ENCODE results near the genes RGN and ZNF182.

DNA sequence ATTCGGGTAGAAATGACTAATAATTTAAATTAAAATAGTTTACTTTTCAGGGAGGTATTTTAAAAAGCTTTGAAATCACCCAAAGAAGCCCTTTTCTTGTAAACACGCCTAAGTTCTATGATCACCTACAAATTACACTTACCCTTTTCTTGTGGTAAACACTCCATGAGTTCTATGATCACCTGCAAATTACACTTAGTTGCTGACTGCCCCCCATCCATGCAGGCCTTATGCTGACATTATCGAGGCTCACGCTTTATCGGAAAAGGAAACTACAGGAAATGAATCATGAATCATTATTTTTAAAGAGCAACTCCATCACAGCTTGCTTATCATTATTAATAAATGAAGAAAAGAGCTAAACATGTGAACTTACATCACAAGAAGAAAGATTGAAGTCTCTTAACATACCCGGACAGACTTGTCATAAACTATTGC is 168.8 kb upstream of the PPP1R2C start:
- PRO-cap: no peak

GRCh38 chrX:43176616-43177065 is 398.7 kb upstream of the PPP1R2C start:
- PRO-cap: no peak

- PRO-cap: no peak
Observed at GRCh38 chrX:43702506-43703008, 46.5 kb downstream of the MAOA start.

DNA sequence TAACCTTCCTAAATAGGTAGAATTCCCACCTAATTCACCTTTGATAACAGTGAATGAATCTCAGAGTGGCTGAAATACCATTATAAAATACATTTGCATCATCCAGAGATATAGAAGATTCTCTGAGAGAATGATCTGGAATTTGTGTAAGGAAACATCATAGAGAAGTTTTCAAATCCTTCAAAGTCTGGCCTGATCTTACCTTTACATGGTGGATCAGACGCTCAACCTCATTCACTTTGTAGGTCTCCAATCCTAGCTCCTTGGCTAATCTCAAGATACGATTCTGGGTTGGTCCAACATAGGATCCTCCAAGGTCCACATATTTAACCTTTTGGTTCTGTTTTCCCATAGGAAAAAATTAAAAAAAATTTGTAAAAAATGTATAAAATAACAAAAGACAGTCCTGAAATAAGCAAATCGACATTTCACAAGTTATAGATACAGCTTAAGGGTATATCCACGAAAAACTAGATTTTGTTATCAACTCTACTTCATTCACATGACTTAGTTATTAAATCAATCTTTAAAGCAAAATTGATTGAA is 43.5 kb downstream of the MAOB start:
- PRO-cap: no peak

GRCh38 chrX:43865879-43866271 is 16.4 kb downstream of the MAOB start:
- PRO-cap: no peak

DNA sequence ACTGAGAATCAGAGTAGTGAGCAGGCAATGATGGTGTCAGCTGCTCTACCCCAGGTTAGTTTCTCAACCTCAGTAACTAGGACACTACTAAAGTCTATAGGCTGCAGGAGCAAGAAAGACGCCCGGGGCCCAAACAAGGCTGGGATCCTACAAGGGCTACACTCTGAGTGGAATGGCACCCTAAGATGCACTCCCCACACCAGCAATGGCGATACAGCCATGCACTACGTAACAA is 23.5 kb upstream of the EFHC2 start:
- PRO-cap: no peak

- PRO-cap: no peak
Observed at GRCh38 chrX:45107187-45108000, 93.3 kb downstream of the DIPK2B start.

DNA sequence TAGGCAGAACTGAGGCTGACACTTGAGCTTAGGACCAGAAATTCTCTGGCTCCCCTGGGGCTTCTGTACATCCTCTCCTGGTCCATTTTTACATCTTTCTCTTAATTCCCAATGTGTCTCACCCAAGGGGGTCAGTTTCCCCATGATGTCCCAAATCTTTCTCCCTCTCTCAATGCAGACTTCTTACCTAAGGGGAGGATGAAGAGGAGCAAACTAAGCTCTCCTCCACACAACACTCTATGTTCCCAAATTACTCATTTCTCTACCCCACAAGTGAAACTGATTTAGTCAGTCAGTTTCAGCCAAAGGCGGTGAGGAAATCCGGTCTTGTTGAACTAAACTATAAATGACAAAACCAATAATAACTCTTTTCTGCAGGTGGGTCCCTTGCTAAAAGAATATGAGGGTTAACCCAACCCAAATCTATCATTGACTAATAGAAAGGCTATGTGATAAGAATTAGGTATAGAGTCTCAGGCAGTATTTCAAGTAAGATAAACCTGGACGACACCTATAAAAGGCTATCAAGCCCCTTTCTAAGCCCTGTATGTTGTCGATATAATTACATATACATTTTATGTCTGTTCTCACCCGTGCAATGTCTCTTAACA is 558.4 kb upstream of the DIPK2B start:
- PRO-cap: unidirectional peak, minus-strand start at position 239 of the sequence

- PRO-cap: no peak
Observed at GRCh38 chrX:45807936-45808662, 607.4 kb upstream of the DIPK2B start.

DNA sequence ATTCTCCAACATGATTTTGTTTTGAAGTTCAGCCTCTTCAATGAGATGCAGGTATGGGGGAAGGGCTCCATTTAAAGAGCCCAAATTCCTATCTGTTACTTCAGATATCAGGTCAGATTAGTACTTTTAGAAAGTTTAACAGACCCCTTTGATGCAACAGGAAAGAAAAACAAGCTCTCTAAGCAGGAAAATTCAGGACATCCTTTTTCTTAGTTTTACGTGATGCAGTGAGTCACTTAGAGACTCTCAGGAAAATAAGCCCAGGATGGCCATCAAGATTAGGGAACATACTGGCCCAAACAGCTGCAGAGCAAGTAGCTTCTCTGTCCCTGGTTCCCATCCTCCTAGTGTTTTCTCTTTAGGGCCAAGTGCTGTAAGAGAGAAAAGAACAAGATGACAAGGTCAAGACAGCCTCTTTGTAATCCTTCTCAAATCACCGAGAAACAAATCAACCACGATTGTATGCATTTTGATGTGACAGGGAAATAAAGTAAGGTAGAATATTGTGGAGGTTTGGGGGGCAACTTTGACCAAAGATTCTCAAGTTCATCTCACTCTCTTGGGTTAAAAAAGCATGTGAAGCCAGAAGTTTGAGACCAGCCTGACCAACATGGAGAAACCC is 120.9 kb upstream of the KRBOX4 start:
- PRO-cap: no peak

DNA sequence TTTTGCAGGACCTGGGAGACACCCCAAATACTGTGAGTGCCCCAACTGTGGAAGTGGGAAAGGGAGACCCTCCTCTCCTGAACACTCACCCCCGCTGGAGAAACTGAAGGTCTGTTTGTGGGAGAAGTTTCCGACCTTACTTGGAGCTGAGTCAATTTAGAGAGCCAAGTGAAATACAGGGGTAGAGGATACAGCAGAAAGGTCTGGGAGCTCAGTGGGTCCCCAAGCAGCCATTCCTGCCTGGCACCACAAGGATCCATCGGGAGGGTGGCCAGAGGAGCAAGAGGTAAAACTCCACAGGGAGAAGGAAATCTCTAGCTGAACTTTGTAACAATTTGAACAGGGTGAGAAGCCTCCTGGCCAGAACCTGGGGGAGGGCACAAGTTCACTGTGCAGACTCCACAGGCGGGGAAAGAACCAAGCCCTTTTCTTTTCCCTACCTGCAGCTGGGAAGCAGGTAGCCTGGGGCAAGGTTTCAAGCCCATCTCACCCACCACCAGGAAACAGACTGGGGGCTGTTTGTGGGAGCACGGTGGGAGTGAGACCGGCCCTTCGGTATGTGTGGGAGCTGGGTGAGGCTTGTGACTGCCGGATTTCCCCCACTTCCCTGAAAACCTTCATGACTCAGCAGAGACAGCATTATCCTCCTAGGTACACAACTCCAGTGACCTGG is 113.7 kb upstream of the KRBOX4 start:
- PRO-cap: no peak

DNA sequence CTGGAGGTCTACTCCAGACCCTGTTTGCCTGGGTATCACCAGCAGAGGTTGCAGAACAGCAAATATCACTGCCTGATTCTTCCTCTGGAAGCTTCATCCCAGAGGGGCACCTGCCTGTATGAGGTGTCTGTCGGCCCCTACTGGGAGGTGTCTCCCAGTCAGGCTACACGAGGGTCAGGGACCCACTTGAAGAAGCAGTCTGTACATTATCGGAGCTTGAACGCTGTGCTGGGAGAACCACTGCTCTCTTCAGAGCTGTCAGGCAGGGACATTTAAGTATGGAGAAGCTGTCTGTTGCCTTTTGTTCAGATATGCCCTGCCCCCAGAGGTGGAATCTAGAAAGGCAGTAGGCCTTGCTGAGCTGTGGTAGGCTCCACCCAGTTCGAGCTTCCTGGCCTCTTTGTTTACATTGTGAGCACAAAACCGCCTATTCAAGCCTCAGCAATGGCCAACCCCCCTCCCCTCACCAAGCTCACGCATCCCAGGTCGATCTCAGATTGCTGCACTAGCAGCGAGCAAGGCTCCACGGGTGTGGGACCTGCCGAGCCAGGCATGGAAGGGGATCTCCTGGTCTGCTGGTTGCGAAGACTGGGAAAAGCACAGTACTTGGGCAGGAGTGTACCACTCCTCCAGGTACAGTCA is 38.7 kb downstream of the KRBOX4 start:
- PRO-cap: no peak

DNA sequence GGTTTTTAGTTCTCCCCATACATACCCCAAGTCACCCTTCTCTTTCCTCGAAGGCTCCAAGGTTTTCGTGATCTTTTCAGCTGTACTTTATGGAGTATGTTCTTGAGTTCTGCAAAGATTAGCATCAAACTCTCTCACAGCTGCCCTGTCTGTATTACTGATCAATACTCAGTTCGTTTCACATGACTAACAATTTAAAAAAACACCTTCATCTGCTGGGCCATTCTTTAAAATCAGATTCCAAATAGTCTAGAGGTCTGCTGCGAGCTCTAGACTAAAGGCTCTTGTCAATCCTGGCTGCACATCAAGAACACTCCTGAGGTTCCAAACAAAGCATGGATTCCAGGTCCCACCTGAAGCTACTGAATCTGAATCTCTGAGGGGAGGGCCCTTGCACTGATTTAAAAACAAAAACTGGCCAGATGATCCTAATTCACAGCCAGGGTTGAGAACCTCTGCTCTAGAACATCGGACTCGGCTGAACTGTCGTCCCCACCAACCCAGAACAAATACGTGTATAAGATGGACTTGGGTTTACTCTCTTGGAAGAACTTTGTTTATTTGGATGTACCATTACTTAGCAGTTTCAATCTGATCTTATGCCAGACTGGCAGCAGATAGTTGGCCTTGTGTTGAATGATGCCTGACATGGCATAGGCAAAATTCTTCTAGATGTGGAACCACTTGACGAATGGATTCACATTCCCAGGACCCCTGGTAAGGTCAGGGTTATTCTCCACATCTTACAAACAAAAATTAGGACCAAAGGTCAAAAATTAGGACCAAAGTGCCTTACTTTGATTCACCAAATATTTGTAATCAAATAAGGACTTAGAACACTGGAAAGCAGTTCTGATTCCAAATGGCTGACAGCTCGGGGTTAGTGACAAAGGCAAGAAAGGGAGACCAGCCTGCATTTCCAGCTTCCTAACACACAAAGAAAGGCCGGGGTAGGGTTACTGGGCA is 28.9 kb downstream of the CHST7 start:
- PRO-cap: no peak

DNA sequence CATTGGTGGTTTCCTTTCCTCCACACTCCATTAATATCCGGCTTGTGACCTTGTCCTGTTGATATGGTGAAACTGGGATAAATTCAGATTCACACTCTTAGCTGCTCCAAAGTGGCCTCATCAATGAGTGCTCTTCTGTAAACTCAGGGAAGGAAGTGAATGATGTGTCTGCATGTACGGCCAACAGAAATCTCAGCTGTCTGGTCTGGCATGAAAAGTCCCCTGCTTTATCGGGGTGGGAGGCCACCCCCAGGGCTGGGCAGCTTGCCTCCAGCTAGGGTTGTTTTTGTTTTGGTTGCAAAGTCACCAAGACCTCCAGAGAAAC is 54.4 kb downstream of the CHST7 start:
- PRO-cap: no peak

- PRO-cap: no peak
Observed at GRCh38 chrX:46629144-46629733, 55.7 kb downstream of the CHST7 start.

DNA sequence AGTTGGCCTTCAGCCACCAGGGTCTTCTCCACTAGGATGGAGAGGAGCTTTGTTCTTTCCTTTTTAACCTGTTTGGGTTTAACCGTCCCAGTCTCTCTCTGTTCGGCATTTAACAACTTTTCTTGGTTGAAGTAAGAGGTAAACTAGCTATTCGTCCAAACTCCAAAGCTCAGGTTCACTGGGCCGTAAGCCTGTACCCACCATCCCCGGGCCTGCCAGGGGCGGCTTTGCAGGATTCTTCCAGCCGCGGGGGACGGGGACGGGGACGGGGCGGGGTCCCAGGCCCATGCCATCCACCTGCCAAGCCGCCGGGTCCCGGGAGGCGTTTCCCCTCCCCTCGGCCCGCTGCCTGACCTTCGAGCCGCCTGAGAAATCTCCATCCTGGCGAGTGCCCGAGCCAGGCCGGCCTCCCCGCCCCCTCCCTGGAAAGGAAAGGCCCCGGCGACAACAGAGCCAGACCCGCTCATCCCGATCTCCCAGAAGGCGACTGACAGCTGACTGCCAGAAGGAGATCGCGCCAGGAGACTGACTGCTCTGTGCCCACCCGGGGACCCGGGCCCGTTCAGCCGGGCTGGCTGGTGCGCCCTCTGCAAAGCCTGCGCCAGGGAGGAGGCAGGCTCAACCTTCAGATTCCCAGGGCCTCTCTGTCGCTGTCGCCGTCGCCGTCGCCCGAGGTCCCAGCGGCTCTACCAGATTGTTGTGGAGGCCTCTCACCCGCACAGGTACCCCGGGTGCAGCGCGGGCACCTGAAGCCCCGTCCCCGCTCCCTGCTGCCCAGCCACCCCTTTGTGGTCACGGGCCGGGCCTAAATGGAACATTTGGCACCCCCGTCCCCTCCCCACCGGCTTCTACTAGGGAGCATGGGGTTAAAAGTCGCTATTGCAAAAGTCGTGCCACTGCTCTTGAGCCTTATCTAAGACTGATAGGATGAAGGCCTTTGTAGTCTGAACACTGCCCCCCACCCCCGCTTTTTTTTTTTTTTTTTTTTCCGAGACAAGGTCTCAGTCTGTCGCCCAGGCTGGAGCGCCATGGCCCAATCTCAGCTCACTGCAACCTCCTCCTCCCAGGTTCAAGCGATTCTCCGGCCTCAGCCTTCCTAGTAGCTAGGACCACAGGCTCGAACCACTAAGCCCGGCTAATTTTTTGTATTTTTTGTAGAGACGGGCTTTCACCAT is at the start of gene RGN:
Gene RGN (plus strand): TSS at position 456 of the 1,175 bp plus-strand sequence.
- PRO-cap: no peak

DNA sequence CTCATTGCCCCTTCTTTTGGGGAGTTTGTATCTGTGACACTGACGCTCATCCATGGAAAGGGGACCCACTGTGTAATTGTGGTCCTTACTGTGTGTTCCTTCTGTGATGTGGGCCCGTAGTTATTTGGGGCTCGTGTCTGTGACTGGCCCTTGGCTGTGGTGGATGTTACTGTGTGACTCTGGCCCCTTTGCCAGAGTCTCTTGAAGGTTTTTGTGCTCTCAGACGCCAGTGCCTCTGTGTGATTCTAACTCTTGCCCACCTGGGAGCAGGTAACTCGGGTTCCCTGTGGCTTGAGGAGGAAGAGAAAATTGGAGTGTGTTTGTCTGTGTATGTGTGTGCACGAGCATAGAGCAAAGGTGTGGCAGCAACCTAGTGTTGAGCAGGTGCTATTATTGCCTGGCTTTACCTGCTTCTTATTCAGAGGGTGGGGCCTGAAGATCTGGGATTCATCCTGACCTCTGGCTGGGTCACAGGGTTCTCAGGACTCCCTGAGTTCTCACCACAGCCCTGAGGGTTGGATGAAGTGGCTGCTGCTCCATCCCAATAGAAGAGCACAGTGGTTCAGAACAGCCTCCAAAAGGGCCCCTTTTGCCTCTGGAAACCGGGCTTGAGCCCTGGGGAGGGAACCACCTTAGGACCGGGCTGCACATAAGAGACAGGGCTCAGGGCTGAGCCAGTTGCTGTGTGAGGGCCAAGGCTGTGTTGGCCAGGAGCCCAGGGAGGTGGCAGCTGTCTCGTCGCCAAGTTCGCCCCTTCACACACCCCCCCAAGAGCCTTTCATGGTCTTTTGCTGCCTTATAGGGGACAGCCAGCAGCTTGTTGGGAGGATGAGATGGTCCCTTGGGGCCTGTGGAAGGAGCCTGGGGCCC is 1.3 kb downstream of the RBM10 start:
- PRO-cap: no peak

GRCh38 chrX:47212367-47212689 is 6.2 kb upstream of the CDK16 start:
- PRO-cap: no peak

DNA sequence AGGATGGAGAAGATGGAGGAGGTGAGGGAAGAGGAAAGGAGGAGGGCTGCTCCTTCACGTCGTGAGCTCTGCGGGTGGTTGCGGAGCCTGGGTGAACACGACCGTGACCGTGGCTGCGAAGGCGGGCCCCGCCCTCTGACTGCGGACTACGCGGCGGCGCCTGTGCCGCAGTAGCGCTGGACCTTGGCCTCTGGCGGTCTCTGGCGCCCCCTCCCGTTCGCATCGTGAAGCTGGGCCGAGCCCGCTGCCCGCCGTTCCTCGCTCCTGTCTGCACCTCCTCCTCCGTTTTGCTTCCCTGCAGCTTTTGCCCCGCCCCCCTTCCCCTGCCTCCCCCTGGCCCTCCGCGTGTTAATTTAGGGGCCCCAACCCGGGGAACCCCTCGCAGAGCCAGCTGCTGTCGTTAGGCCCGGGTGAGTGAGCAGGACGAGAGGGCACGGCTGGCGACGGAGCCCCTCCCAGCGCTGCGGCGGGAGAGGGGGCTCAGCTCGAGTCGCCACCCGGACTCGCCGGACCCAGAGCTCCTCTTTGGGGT is 37.6 kb upstream of the ARAF start:
- PRO-cap: unidirectional peak, minus-strand start at position 70 of the sequence

DNA sequence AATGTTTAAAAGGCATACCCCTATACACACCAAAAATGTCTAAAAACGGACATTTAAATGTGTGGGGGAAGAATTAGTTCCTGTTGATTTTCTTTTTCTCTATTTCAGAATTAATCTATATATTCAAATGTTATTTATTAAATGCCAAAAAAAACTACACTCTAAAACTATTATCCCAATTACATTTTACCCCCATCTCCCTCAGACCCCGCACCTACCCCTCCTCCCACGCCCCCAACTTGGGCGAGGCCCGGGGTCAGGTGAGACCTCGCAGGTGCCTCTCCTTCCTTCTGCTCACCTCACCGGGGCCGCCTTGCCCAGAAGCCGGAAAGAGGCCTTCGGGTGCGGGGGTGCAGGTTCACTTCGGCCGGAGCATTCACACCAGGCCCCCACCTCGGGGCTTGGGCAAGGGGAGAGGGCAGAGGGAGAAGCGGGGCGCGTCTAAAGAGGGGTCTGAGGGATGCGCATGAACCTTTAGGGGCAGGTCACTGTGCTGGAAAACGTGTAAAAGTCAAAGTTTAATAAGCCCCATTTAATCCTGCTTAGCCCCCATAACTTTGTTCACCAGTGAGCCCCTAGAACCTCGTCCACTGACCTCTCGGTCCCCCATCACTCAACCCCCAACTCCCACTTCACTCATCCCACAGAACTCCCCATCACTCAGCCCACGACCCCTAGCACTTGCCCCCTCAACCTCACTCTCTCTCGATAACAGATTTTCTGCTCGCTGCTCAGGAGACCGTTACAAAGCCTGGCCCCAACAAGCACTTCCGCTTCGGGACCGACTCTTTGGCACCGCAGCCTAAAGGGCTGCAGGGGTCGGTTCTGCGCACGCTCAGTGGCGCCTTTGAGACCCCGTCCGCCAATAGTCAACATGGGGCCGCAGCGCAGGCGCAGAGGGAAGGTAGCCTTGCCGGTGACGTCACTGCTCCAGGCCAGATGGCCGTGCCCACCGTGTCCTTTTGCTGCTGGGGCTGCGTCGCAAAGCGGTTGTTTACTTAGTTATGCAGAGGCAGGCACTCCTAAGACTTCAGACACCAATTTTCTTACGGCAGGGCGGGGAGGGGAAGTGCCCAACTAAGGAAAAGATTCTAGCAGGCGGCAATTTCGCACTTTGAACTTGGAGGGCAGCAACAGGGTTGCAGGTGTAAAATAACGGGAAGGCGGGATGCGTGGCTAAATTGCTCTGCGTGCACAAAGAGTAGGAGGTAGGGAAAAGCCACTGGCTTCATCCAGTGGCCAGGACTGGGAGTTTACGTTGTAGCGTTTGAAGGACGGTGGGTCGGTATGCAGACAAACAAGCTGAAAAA is at the start of gene ZNF182:
Gene ZNF182 (minus strand): TSS at position 780 of the 1,310 bp plus-strand sequence.
- PRO-cap: bidirectional peak, plus-strand start at position 919 of the sequence, minus-strand start at position 777 of the sequence

Data from parotid gland (tissue), 1 donor.